Frontal cortex (tissue), 2 donors: Measurements from ENCODE around the genes DDX20 and MOV10.

GRCh38 chr1:111535643-111536394, 32.4 kb upstream of the ADORA3 start:
- RAMPAGE, long total RNA: no peak

DNA sequence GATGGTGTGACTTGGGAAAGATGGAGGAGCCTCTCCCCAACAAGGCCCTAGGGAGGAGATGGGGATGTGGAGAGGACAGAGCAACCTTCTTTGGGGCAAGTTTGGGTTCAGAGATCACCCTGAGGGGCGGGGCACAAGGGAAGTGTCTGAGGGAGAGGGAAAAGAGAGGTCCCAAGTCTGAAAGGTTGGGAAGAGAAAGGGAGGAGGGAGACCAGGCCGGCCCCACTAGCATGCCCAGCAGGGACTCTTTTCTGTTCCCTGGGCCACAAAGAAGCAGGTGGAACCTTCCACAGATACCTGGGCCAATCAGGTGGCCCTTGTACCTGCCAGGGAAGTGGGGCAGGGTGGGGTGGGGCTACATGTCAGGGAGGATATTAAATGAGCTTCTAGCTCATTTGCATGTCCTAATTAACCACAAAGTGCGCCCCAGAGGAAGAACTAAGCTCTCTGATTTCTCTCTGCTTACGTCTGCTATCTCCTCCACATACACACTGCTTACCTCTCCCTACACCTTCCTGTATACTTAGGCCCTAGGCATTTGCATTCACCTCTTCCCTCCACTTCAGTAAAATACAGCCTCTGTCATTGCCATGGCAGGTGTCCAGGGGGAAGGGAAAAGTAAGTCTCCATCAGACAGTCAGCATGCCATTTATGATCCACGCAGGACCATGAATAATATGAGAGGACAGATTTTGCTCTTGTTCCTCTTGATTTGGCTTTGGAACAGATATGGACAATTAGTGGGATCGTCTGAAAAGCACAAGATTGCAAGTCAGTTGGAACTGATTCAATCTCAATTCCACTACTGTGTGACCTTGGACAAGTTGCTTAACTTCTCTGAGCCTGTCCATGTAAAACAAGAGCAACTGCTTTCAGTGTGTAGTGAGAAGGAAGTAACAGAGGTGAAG, 15.7 kb downstream of the INKA2 start:
- RAMPAGE, long total RNA: no peak

DNA sequence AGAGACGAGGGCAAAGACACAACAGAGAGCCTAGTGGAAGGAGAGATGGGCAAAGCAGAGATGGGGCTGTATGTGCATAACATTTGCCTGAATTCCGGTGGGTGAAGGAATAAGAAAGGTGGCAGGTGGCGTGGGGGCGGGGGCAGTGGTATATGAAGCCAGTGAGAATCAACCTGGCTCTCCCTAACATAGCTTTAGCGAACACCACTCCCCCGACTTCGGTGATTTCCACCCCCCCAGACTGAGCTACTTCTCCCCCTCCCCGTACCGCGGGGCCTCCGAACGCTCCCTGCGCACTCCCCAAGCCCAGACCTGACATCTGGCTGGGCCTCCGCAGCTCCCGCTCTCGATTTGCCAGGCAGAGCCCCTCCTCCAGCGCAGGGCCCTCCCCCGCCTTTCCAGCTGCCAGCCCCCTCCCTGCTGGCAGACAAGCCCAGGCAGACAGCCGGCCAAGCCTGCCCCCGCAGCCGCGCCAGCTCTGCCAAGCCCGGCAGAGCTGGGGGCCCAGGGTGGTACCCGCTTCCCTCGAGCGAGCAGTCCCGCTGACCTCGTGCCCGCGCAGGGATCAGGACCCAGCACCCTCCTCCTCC, 932 bp downstream of the INKA2 start:
- RAMPAGE, long total RNA: no peak

GRCh38 chr1:111755309-111756393, at the start of gene DDX20:
DDX20 (plus strand) TSS chr1:111755901.
- RAMPAGE, long total RNA: start-site peak on the plus strand at chr1:111755898-111755905, 256 and 68 reads in 2 replicates

DNA sequence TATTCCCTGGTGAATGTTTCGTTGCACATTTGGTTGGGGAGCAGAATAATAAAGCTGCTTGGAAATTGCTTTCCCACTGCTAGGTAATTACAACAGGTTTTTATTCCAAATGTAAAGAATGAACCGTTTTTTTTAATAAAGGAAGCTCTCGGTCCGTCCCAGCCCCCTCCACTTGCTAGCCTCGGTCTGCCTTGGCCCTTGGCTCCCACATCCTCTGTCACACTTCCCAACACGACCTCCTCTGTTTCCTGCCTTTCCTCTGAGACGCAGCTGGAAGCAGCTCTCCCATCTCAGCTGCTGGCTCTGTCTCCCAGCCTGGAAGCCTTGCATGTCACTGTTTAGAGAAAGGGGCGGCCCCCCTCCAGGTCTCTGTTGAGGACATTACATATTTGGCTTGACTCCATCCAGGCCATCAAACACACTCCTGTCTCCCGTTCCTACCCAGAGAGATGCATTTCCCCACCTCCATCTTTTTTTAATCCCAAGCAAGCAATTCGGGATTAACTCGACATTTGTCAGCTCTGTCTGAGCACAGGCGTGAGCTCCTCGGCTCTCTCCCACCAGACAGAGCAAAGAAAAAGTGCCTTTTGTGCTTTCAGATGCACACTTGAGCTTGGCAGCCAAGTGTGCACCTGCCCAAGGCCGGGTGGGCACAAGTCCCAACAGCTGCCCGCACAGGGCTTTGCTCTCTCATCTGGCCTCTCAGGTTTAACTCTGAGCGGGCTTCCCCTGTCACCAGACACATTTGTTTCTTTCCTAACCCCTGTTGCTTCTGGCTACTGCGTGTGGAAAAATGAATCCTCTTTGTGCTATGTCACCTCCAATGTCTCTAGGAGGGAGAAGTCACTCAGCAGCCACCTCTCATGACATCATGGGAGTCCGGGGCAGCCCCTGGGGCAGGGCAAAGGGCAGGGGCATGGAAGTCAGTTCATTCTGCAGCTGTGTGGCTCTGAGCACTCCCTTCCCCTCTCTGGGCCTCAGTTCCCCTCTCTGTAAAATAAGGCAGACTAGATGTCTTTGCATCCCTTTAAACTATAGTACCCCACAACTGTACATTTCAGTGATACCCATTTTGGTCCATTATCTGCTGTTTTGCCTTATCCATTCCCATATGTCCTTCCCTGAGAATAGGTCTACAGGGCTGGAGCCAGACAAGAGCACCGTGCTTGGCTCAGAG, 108.3 kb downstream of the KCND3 start:
- RAMPAGE, long total RNA: no peak

DNA sequence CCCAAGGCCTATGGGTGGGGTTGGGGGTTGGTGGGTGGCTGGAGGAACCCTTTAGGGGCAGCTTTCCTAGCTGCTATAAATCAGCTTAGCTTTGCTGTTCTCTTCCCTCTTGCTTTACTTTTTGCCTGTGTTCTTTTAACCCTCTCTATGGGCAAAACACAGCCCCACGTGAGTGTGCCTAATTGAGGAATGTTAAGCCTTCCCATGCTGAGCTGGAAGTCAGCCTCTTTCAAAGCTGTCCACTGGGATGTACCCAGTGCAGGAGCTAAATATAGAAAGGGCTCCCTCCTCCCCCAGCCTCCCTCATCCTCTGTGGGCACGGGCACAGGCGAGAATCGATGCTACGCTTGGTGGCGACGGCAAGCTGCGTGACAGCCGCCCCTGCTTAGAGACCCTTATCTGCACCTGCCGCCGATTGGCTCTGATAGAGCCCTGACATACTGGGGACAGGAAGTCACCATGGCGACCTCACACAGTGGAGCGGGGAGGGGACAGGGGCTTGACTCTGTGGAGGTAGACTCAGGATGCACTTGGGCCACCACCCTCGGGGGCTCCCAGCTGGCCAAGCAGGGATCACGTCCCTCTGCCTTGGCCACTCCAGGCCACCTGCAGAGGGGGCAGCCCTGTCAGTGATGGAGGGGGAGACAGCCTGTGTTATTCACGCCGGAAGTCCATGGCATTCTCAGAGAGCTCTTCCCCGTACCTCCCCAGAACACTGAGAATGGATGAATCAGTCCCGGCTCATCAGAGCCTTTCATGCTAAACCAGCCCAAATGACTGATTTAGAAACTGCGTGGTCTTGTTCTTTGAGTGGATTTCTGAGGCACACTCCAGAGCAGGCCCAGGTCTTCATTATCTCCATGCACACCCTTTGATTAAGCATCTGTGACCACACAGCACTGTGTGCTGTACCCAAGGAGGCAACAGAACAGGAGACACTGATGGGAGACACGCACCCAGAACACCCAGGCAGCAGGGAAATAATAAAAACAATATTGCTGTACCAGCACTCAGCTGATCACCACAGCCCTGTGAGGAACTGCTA, 84.8 kb downstream of the KCND3 start:
- RAMPAGE, long total RNA: no peak

DNA sequence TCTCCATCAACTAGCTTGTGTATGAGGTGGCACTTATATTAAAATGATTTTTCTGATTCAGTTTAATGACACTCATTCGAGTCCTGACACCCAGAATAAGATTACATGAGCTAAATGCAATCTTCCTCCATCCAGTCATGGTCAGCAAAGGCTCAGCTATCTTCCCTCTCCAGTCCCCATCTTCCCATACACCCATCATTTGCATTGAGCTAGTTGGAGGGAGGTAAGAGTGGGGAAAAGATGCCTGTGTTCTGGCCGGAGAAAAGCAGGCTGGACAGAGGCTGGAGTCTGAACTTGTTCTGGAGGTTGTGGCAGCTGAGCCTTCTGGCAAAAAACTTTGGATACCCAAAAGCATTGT, 15.6 kb downstream of the KCND3 start:
- RAMPAGE, long total RNA: no peak

DNA sequence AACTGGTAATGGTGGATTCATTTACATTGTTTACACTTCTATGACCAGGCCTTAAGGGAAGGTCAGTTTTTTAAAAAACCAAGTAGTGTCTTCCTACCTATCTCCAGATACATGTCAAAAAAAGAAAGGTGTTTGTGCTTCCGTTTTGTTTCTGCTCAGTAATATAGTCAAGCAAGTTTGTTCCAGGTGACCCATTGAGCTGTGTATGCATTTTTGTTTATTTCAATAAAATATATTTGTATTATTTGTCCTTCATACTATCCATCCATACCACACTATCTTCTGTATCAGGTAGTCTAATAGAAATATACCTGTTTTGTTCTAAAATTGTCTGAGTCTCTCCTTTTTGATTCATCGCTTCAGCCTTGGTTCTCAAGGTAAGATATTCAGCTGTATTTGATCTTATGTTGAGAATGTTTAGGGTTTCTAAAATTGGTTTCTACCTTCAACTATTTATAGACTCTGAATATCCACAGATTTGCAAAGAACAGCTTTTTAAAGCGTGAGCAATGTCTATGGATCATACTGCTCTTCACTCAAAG, 3.1 kb upstream of the MOV10 start:
- RAMPAGE, long total RNA: no peak

- RAMPAGE, long total RNA: no peak
These were observed at the start of gene MOV10 for GRCh38 chr1:112674078-112674767. MOV10 (plus strand) TSS chr1:112674659.

- RAMPAGE, long total RNA: no peak
These were observed 88.6 kb downstream of the SLC16A1 start for GRCh38 chr1:112867520-112867719.

GRCh38 chr1:112955712-112955999, 340 bp downstream of the SLC16A1 start:
- RAMPAGE, long total RNA: no peak

DNA sequence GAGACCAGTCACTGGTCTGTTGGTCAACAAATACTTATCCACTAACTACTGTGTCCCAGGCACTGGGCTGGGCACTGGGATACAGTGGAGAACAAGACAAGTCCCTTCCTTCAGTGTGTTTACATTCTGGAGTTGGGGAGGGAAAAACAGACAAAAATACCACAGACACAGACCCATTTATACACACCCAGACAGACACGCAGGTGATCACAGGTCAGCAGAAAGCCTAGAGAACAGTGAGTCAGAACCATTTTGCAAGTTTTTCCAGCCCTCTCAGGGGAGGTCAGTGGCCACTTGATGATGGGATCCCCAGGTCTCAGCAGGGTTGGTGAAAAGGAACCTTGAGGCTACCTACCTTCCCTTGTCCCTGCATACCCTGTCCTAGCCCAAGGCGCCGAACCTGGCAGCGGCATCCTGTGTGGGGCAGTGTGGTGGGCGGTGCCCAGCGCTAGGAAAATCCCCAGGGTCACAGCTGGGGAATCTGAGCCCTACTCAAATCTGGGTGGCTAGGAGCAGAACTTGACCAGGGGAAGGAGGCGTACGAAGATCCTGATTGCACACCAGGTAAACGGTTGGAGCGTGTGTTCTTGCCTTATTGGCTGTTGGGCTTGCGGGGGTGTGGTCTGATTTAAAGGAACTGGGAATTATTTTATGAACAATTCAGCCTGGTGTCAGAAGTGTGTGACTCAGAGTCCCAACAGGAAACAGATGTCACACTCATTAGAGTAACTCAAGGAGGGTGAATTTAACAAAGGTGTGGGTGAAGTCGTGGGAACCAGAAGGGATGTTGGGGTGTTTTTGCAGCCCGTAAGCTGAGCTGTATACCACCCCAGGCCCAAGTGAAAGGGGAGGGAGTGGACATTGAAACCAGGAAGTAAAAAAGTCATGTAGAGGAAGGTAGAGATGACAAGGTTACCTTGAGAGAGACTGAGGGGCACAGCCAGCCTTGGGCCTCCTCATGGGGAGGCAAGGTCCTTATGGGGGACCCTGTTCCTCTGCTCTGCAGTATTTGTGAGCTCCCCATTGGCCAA, 118.6 kb downstream of the LRIG2 start:
- RAMPAGE, long total RNA: no peak

DNA sequence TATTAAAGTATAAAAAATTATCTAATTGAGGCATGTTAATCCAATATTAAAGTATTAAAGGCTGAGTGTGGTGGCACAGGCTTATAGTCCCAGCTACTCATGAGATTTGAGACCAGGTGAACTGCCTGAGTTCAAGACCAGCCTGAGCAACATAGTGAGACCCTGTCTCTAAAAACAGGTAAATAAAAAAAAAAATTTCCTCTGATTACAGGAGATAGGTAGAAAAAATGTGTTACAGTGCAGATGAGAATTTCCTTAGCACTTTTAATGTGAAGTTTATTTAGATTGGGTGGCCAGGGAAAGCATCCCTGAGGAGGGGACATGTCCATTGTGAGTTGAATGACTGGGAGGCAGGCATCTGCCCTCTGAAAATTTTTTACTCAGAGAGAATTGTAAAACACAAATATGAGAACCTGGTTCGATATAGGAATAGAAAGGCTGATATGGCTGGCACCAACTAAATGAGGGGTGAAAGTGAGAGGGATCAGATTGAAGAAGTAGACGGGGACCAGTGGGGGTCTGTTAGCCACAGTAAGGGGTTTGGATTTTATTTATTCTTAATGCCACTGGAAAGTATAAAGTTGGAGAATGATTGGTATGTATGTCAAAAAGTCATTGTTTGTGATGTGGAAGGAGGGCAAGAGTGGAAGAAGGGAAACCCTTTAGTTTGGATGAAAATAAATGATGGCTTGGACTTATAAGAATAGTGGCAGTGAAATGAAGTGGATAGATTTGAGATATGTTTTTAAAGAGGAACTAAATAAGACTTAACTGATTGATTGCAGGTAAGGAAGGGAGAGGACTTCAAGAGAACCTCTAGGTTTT, 16.5 kb downstream of the MAGI3 start:
- RAMPAGE, long total RNA: no peak

GRCh38 chr1:113438194-113438753, 48.0 kb downstream of the MAGI3 start:
- RAMPAGE, long total RNA: no peak

DNA sequence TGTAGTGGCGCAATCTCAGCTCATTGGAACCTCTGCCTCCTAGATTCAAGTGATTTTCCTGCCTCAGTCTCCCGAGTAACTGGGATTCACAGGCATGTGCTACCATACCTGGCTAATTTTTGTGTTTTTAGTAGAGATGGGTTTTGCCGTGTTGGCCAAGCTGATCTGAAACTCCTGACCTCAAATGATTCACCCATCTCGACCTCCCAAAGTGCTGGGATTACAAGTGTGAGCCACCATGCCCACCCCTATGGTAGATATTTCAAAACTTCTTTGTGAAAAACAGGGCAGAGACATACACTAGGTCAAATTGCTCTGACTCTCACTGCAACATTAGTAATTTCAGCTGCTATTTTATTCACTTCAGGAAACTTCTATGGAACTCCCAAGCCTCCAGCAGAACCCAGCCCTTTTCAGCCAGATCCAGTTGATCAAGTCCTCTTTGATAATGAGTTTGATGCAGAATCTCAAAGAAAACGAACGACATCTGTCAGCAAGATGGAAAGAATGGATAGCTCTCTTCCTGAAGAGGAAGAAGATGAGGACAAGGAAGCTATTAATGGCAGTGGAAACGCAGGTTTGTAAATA, 174.2 kb downstream of the PHTF1 start:
- RAMPAGE, long total RNA: no peak

GRCh38 chr1:113683240-113683954, 75.9 kb downstream of the PHTF1 start:
- RAMPAGE, long total RNA: no peak

DNA sequence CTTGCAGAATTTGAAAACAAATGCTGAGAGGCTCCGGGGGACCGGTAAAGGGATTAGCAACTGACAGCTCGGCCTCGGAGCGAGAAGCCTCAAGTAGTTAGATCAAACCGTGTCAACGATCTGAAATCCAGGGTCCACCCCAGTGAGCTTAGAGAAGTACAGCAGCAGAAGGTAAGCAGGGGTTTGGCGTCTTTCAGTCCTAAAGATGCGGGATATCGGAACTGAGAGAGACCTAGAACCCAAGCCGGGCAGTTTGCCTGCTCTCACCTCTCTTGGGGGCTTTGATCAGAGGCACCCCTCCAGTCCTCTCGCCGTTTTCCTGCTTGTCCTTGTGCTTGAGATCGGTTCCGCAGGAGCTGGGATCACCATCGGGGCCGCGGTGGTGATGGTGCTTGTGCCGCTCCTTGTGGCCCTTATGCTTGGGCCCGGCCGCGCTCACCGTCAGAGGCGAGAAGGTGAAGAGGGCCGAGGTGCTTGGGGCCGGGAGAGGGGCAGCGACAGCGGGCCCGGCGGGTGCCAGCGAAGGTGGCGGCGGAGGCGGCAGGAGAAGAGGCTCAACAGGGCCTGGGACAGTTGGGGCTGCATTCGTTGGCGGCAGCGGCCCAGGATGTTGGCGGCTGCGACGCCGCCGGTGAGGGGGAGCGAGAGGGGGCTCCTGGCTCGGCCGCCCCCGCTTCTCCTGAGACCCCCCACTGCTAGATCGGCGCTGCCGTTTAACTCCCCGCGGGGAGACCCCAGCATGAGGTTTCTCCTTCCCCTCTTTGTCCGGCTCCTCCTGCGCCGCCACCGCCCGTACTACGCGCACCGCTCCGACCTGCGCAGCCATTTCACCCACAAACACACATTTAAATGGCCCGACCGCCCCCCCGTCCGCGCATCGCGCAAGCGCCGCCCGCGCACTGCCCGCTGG, 578 bp downstream of the RSBN1 start:
- RAMPAGE, long total RNA: no peak

- RAMPAGE, long total RNA: no peak
These were observed 3.5 kb downstream of the AP4B1 start for GRCh38 chr1:113901027-113901644.

DNA sequence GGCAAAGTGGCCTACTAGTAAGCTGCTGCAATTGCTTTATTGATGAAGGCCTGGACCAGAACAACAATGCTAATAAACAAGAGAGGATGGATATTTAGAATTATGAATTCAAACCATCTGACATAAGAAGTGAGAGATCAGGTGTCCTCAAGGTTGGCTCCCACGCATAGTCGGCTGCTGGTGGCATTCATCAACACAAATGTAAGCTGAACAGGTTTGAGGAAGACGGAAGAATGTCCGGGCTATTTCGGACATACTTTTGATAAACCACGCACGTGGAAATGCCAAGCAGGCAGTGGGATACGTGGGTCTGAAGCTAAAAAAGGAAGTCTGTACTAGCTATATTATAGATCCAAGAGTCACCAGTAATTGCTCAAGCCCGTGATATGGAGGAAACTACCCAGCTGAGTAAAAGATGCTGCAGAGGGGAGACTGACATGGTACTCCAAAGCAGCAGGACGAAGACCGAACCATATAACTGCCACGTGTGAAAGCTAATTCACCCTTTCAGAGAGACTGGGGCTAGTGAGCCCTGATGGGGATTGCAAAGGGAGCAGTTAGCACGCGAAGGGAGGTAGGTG, 489 bp downstream of the AP4B1 start:
- RAMPAGE, long total RNA: no peak

DNA sequence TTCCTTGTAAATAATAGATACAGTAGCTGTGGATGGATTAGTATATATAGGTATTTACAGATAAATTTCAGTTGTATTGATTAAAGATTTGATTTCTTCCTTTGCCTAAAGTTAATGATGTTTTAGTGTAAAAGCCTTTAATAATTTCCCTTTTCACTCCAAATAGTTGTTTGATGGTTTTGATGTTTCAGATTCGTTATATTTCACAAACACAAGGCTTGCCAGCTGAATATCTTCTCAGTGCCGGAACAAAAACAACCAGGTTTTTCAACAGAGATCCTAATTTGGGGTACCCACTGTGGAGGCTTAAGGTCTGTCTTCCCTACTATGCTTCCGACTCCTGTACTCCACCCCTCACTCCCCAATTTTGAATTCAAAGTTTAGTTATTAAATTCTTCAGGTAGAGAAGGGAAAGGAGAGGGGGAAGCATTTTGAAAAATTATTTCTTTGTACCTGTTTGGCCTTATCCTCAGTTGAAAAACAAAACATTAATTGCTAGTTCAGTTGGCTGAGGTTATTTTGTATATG, 24.8 kb upstream of the OLFML3 start:
- RAMPAGE, long total RNA: no peak